Metastatic Breast Carcinoma in the Brain (tissue), 10 donors: ENCODE measurements around a stretch of chr9.

DNA sequence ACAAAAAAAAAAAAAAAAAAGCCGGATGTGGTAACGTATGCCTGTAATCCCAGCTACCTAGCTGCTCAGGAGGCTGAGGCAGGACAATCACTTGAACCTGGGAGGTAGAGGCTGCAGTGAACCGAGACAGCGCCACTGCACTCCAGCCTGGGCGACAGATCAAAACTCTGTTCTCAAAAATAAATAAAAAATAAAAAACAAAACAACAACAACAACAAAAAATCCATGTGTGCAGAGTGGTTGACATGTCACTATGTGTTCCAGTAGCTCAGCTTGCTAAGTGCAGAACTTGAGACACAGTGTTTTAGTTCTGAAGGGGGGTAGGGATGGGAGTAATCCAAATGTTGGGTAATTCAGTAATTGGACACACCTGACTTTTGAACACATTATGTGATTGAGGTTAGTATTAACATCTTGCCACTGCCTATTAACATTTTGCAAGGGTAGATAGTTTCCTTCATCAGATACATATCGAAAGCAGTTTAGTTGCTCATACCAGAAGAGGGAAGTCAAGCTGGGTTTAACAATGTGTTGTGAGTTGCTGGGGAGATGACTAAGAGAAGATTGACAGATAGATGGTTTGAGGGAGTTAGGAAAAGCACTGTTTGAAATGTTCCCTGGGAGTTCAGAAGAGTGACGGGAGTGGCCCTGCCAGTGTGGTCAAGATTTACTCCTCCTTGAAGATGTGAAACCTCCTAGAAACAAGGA lies 1.0 kb downstream of the HACD4 start:
- PRO-cap, 10 experiments: peak in 8 of 10 experiments; most common plus-strand start position 622 of the sequence (in 7)

- PRO-cap, 10 experiments: no peak in any of the 10 experiments
Measured at GRCh38 chr9:21096056-21096735, 18.5 kb upstream of the IFNB1 start.

GRCh38 chr9:21526943-21527878 lies 45.1 kb upstream of the IFNE start:
- PRO-cap, 10 experiments: no peak in any of the 10 experiments

GRCh38 chr9:21558880-21560122 lies 77.2 kb upstream of the IFNE start:
- PRO-cap, 10 experiments: peak in 3 of 10 experiments; most common plus-strand start chr9:21559944 (in 2); most common minus-strand start chr9:21559698 (in 1)

DNA sequence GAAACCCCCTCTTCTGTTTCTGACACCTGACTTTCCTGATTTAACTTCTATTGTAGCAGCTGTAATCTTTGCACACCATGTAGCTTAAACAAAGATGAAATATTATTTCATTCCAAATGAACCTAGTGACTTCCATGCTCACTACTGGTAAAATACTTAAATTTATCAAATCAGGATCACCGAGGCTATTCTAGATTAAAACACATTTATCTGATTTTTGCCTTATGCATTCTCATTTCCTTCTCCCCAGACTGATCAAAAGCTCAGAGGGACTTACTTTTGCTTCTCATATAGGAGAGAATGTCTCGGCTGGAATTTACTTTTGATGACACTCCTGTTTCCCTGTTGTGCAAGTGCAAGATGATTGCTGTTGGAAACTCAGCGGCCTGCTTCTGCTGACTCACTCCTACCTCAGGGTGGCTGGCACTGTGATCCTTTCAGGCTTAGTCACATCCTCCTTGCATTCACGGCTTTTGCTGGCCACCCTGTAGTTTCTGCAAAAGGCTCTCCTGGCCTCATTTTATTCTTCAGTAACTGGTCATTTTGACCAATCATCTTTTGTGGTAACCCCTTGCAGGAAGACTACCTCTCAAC lies 109.4 kb upstream of the IFNE start:
- PRO-cap, 10 experiments: no peak in any of the 10 experiments

GRCh38 chr9:21684582-21685351 lies 117.7 kb upstream of the MTAP start:
- PRO-cap, 10 experiments: no peak in any of the 10 experiments

DNA sequence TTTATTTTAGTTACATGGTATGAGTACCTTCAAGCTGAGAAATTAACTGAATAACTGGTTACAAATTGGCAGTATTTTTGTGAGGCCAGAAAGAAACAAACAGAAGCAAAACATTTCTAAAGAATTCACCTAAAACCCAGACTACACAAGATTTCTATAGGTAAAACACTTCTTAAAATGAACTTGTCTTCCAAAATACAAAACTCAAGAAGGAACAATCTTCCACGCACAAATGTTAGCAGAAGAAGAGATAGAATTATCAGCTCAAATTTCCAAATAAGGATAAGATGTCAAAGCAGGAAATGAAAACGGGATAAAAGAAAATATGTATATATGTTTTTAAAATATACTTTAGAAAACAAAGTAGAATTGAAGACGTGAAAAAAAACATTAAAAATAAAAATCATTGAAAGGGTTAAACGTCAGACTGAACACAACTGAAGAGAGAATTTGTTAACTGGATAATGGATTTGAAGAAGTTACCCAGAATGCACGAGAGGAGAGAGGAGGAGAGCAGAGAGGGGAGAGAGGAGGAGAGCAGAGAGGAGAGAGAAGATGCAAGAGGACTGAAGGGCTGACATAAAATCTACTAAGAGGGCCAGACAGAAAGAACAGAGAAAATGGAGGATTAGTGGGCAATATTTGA lies 68.6 kb downstream of the CDKN2A start:
- PRO-cap, 10 experiments: no peak in any of the 10 experiments

DNA sequence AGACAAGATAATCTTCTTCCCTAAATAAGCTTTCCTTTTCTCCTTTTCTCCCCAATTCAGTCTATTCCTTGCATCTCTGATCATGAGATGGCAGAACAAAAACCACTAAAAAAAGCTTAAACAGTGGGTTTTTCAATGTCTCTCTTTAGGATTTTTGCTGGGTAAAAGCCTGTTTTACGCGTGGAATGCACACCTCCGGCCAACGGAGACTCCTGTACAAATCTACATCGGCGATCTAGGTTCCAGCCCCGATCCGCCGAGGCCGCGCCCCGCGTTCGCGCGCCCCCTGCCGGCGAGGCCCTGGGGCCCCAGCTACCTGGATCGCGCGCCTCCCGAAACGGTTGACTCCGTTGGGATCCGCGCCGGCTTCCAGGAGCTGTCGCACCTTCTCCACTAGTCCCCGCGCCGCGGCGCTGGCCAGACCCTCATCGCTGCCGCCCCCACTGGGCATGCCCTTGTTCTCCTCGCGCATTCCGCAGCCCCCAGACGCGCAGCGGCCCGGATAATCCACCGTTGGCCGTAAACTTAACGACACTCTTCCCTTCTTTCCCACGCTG lies 545 bp downstream of the CDKN2B start:
- PRO-cap, 10 experiments: peak in 6 of 10 experiments; most common plus-strand start position 344 of the sequence (in 5); most common minus-strand start position 214 of the sequence (in 2)

DNA sequence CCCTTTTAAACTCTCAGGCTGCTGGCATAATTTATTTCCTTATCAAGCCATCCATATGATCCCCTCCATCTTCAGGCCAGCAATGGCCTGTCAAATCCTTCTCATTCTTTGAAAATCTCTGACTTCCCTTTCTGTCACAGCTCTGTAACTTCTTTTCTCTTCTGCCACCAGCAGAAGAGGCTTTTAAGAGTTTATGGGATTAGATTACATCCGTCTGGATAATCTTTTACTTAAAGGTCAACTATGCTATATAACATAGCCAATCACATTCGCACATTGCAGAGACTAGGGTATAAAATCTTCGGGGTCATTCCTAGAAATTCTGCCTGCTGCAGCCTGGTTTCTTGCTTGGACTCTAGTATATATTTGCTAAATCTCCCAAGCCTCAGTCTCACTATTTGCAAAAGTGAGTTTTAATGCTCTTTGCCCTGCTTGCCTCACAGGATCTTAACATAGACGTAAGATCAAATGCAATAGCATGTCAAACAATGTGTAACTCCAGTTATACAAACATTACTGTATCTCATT lies 104.2 kb upstream of the CDKN2B start:
- PRO-cap, 10 experiments: no peak in any of the 10 experiments

- PRO-cap, 10 experiments: peak in 1 of 10 experiments; most common minus-strand start chr9:22124750 (in 1)
Measured at GRCh38 chr9:22124699-22125053, 115.6 kb upstream of the CDKN2B start.

DNA sequence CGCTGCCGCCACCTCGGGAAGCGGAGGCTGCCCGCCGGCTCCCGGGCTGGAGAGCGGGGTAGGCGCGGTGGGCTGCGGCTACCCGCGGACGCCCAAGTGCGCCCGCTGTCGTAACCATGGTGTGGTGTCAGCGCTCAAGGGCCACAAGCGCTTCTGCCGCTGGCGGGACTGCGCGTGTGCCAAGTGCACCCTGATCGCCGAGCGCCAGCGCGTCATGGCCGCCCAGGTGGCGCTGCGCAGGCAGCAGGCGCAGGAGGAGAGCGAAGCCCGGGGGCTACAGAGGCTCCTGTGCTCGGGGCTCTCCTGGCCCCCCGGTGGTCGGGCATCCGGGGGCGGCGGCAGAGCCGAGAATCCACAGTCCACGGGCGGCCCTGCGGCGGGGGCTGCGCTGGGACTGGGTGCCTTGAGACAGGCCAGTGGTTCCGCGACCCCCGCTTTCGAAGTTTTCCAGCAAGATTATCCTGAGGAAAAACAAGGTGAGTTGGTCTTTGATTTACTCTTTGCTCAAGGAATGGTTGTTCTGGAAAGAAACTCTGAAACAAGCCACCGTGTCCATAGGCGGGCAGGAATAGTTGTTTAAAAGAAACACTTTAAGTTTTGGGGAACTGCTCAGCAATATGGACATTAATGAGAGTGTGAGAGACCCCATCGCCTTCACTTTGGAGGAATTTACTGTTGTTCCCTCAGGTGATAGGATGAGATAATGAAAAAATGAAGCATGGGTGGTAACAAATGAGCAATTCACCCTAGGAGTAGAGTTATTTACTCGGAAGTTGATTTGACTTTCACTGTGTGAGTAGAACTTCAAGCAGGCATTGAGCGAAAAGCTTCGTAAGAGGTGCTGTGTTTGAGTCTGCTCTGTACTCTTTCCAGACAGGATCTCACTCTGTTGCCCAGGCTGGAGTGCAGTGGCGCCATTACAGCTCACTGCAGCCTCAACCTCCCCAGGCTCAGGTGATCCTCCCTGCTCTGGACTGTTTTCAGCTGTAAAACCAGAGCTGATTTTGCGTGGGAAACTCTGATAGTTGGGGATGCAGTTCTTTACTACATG lies 958 bp downstream of the DMRTA1 start:
- PRO-cap, 10 experiments: peak in 1 of 10 experiments; most common plus-strand start position 186 of the sequence (in 1); most common minus-strand start position 118 of the sequence (in 1)

DNA sequence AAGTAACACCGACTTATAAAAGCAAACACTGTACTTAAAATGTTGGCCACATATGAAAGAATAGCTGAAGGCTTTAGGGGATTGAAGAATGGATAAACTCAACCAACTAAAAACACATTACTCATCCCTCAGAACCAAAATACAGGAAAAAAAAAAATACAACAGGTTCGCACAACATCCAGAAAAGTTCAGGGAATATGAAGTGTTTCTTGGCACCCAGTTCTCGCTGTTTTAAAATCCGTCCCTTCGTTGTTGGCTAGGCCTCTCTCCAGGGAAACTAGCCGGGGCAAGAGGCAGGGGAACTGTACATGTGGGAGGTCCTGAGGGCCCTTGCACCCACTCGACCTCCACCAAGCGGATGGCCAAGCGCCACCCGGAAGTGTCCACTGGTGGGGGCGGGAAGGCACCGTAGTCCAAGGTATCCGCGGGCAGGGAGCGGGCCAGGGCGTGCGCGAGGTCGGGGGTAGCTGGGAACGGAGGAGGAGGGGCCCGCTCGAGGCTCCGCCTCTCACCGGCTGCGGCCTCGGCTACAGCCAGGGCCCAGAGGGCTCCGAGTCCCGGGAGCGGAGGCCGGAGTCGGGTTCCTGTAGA lies 993 bp downstream of the TUSC1 start:
- PRO-cap, 10 experiments: peak in 10 of 10 experiments; most common plus-strand start position 553 of the sequence (in 10); most common minus-strand start position 388 of the sequence (in 9)

DNA sequence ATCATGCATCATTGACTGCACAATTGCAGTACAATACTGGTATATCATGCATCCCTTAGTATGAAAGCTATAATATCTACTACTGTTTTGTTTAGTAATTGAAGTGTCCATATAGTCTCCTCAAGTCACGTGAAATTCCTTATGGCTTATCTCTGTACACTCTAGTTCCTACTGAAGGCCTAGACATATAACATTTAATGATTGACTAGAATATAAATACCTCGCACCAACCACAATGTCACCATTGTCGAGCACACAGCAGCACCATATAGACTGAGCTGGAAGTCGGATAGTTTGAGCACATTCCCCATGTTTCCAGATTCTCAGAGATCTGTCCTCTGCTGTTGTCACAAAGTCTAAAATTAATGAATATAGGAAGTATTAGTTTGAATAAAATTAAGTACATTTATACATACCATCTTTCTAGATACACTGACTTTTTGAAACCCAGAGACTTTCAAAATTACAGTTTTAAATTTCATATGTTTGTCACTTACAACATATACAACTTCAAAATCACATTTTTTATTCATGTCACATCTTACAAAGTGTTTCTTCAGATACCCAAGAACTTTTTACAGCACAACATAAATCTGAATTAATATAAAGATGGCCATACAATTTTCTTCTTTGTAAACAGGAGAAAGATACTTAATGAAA lies 21.3 kb downstream of the PLAA start:
- PRO-cap, 10 experiments: no peak in any of the 10 experiments

DNA sequence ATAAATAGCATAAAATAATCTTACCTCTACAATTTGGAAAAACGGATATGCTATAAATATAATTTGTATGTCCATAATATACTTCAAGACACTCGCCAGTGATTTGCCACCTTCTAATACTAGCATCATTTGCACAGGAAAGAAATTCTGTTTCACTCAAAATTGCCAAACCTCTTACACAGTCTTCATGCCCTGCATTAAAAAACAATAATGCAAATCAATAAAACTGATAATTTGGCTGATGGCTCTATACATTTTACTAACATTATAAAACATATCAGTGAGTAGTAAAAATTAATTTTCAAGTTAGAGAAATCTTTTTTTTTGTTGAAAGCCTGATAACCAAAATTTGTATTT lies 20.7 kb downstream of the PLAA start:
- PRO-cap, 10 experiments: no peak in any of the 10 experiments

- PRO-cap, 10 experiments: peak in 1 of 10 experiments; most common minus-strand start chr9:26955359 (in 1)
Measured at GRCh38 chr9:26955145-26955798, 940 bp upstream of the IFT74 start.

DNA sequence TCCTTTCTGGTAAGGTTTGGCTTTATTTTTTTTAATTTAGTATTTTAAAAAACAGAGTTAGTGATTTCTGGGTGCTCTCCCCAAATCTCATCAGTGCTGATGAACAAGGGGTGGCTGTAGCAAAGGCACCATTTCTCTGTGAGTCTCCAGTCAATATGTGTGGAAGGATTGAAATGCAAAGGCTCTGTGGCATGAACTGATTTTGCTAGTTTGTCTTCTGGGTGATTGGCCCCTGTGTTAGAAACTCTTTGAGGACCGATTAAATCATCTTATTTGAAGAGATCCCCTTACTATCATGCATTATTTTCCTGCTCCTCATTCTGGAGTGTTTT lies 575 bp downstream of the TEK start:
- PRO-cap, 10 experiments: no peak in any of the 10 experiments

- PRO-cap, 10 experiments: no peak in any of the 10 experiments
Measured at GRCh38 chr9:27192466-27192828, 83.4 kb downstream of the TEK start.

GRCh38 chr9:27341553-27341790 lies 44.5 kb upstream of the EQTN start:
- PRO-cap, 10 experiments: peak in 1 of 10 experiments; most common minus-strand start chr9:27341705 (in 1)

DNA sequence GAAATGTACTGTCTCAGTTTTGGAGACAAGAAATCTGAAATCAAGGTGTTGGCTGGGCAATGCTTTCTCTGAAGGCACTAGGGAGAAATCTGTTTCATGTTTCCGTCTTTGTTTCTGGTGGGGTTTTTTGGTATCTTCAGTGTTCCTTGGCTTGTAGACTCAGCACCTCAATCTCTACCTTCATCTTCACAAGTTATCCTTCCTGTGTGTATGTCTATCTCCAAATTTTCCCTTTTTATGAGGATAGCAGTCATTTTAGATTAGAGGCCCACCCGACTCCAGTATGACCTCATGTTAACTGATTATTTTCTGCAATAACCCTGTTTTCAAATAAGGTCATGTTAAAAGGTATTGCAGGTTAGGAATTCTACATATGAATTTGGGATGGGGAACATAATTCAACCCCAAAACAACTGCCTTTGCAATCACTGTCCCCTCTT lies 47.8 kb upstream of the IFNK start:
- PRO-cap, 10 experiments: no peak in any of the 10 experiments

GRCh38 chr9:27570921-27571342 lies 2.3 kb downstream of the C9orf72 start:
- PRO-cap, 10 experiments: peak in 2 of 10 experiments; most common plus-strand start chr9:27571197 (in 1)